Non-pigmented ciliary epithelial cell (primary cell): ENCODE measurements around the genes MED28 and ADGRA3.

DNA sequence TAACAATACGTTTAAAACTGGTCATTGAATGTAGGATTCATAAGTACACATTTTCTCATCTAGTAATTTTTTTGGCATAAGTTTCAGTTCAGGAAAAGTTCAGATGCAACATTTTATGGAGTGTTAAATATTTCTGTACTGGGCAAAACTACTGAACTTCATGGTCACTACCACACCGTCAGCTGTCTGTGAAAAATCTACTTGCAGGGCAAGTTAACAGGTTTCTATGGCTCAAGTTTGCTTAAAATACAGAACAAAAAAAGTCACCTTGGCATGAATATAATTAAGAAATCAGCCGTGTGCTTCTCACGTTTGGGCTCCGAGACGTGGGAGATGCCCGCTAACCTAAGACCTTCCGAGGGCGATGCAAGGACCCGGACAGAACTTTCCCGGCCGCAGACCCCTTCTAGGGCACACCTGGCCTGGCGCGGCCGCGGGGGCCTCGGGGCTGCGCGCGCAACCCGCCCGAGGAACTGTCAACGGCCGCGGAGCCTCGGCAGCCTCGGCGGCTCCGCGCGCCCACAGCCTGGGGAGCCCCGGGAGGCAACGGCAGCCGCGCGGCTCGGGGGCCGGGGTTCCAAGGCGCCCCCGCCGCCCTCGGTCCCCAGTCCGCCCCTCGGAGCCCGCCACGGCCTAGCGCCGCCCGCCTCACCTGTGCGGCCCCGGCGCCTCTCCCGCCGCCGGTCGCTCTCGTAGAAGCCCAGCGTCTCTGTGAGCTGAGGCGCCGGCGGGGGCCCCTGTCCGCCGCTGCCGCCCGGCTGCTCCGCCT, 480 bp downstream of the TAPT1 start:
- RRBS = 3% methylated on average over 15 of the region's 66 CpGs

- RRBS = no CpG with 5 or more reads among the region's 3 CpGs
These were observed 7.8 kb downstream of the LDB2 start for GRCh38 chr4:16890523-16891207.

DNA sequence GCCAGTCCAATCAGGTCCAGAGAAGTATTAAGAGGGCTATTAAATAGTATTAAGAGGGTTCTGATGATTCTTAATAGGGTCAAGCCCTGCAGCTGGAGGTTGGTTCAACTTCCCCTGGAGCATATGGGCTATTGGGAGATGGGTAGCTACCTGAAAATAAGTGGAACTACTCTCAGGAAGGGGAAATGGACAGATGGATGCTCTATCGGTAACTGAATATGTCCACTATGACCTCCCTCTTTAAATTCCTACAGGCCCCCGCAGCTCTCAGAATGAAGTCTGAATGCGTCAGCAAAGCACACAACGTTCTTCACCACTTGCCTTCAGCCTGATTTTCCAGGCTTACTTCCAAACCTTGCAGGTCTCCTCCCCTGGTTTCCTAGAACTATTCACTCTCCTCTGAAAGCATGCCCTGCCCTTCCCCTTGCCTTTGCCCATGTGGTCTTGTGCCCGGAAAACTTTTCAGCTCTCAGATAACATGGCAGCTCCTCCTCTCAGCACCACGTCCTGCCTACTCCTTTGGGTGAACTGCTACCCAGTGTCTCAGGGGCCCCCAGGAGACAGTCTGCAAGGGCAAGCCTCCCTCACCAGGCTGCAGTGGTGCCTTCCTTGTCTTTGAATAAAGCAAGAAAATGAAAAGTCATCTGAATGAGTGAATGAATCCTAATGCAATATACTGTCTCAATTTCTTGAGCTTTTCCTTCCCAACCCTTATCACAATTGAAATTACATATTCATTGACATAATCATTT, 268.5 kb upstream of the LDB2 start:
- RRBS = no CpG with 5 or more reads among the region's 6 CpGs

DNA sequence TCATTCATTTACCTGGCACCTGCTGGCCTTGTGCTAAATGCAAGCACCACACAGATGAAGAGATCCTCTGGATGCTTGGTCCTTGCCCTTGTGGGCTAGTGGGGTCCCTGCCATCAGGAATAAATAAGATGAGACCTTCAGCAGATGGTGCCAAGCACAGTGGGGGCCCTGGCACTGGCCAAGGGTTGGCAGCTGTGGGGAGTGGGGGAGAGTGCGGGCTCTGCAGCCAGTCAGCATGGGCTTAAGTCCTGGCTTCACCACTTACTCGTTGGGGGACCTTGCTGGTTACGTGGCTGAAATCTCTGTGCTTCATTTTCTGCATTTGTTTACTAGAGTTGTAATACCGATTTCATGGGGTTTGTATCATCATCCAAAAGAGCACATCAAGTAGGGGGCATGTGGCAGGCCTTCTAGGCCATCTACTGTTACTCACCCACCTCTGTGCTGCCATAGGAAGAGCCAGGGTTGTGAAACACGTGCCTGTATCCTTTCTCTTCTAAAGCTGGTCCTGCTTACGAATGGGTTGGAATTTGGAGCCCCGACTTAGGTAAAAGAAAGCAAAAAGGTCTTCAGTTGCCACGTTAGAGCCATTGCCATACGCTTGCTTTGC, 7.1 kb downstream of the LAP3 start:
- RRBS = no CpG with 5 or more reads among the region's 9 CpGs

DNA sequence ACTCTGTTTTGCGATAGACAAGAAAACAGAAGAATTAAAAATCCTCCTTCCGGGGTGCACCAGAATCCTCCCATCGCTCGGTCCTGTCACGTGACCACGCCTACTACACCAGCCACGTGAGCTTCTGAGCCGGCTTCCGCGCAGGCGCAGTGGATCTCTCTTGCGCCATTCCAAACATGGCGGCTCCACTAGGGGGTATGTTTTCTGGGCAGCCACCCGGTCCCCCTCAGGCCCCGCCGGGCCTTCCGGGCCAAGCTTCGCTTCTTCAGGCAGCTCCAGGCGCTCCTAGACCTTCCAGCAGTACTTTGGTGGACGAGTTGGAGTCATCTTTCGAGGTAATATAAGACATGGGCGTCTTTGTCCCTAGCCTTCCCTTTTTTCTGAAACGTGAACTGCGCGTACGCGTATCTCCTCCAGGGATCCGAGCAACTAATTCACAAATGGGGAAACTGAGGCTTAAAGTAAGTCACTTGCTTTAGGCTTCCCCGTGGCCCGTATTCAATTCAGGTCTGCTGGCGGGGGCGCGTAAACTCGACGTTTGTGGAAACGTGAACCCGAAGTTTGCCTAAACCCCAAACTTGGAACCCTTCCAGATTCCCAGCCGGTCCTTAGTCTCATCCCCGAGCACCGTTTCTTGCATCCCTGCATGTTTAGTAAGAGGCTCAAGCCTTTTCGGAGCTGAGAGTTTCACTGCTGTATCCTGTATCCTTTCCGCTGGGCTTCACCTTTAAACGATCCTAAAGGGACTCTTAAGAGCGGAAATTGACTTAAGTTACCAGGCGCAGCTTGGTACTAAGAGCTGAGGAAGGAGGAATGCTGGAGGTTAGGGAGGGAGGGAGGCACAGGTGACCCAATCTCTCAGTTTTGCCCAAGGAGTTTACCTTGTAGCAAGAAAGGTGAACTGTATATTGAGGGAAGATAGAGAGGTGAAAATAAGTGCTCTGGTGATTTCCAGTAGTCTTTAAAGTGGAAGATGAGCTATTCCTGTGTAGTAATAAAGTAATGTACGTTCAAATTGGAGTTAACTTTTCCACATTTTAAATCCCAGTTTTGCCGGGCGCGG, at the start of gene MED28:
Gene MED28 (plus strand): TSS at position 163 of the 1,063 bp plus-strand sequence.
- RRBS = 1% methylated on average over 11 of the region's 49 CpGs

DNA sequence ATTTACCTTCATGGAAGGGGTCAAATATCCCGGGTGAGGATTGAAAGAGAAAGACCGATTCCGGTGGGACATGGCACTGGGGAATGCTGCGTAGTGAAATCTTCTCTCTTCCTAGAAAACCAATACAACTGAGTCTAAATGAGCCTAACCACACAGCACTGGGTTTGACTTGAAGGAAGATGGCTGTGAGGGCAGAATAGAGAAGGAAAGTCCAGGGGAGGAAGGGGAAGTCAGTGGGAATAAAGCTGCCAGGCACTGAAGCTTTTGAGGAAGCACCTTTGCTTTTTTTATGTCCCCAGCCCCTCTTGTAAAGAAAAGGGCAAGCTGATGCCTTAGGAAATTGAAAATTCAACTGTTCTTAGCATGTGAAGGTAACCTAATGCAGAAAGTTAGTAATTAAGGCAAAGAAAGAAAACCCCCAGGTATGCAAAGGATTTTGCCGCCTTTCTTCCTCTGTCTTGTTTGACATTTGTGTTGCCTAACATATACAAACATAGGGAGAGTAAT, 20.6 kb downstream of the MED28 start:
- RRBS = no CpG with 5 or more reads among the region's 5 CpGs

DNA sequence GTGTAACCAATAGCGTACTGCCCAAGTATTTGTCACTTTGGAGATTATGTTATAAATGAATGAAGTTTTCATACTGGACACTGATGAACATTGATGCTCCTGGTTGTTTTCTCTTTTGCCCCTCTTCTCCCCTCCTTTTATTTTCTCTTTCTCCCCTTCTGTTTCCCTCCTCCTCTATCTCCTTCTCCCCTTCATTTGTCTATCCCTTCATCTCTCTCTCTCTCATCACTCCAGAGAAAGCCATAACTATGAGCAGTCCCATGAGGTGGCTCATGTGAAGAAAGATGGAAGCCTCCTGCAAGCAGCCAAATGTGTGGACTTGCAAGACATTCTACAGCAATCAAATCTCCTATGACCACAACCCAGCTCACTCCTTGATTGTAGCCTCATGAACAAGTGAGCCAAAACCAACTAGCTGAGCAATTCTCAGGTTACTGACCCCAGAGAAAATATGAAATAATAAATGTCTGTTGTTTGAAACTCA, 104.2 kb downstream of the NCAPG start:
- RRBS = no CpG with 5 or more reads among the region's 1 CpG

DNA sequence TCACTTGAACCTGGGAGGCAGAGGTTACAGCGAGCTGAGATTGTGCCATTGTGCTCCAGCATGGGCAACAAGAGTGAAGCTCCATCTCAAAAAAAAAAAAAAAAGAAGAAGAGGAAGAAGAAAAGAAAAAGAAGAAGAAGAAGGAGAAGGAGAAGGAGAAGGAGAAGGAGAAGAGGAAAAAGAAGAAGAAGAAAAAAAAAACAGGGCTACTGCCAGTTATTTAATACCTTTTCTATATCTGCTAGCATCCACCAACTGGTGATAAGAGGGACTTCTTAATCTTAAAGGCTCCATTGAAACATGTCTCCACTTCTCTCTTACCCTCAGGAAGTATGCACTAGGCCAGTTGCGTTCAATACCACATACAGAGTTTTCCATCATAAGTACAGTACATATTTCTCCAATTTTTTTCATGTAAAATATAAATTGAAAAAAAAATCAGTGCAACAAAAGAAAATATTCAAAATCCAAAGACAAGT, 228.7 kb downstream of the KCNIP4 start:
- RRBS = no CpG with 5 or more reads among the region's 2 CpGs

DNA sequence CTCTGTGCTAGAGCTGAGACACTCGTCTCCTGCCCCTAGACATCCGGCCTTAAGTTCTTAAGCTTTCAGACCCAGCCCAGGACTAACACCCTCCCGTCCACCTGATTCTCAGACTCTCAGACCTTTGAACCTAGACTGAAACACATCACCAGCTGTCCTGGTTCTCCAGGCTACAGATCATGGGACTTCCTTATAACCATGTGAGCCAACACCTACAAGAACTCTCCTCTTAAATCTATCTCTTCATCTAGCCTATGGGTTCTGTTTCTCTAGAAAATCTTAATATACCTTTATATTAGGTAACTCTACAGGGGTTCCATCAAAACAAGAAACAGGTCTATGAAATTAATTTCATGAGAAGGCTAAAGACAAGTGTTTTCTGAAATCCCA, 14.9 kb downstream of the ADGRA3 start:
- RRBS = no CpG with 5 or more reads among the region's 3 CpGs

GRCh38 chr4:22515817-22516609, at the start of gene ADGRA3:
Gene ADGRA3, minus strand, starts transcription at chr4:22516066.
- RRBS = 3% methylated on average over 26 of the region's 89 CpGs

GRCh38 chr4:22695685-22696365, 180.0 kb upstream of the ADGRA3 start:
- RRBS = no CpG with 5 or more reads among the region's 4 CpGs

- RRBS = no CpG with 5 or more reads among the region's 4 CpGs
These were observed 127.1 kb downstream of the PPARGC1A start for GRCh38 chr4:23762698-23763200.

- RRBS = no CpG with 5 or more reads among the region's 2 CpGs
These were observed 69.0 kb downstream of the PPARGC1A start for GRCh38 chr4:23820719-23821276.

- RRBS = no CpG with 5 or more reads among the region's 8 CpGs
These were observed 247.9 kb upstream of the PPARGC1A start for GRCh38 chr4:24137608-24138199.

DNA sequence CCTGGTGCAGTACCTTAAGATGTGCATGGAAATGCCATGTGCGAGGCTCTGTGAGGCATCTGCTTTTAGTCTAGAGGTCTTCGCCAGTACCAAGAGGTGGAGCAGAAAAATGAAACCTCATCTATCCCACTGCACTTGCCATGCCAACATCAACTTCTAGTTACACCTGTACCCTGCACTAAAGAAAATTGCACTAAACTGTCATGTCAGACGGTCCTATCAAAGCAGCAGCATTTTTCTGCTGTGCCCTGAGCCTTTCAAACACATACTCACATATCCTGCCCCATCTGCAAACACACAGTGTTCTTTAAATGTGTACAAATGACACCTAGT, 346.5 kb upstream of the PPARGC1A start:
- RRBS = no CpG with 5 or more reads among the region's 3 CpGs

DNA sequence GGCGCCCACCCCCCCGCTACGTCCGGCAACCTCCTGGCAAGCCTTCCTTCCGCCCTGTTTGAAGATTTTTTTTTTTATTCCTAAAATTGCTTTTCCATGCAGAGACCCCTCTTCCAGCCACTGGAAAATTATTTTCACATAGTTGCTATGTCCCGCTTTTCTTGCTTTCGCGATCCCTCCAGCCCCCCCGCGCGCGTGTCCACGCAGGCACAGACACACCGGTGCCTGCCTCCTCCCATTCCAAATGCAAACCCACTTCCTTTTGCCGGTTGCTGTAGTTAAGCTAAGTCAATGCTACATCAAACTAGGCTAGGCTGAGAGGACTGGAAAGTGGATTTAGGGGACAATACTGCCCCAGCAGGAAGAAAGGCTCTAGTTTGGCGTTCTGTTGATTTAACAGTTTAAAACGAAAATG, 111.1 kb downstream of the DHX15 start:
- RRBS = 2% methylated on average over 4 of the region's 17 CpGs

GRCh38 chr4:24659393-24660197, 75.2 kb upstream of the DHX15 start:
- RRBS = no CpG with 5 or more reads among the region's 2 CpGs

GRCh38 chr4:24975377-24975928, 55.3 kb downstream of the LGI2 start:
- RRBS = no CpG with 5 or more reads among the region's 5 CpGs

DNA sequence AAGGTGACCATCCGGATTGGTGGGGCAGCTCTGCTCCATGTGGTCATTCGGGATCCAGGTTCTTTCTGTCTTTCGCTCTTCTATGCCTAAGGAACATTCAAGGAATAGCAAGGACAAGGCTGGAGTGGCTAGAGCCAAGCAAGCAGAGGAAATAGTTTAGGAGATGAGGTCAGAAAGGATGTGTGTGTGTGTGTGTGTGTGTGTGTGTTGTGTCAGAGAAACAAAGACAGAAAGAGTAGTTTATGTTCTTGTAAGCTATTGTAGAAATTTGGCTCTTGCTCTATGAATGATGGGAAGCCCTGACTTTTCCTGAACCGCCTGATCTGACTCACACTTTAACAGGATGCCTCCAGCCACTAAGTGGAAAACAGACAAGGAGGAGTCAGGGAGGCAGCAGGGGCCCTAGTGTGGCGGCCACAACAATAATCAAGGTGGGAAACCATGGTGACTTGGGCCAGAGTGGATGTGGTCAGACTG, 39.7 kb downstream of the LGI2 start:
- RRBS = no CpG with 5 or more reads among the region's 5 CpGs